Ovary (tissue), 7 donors: ENCODE measurements around a stretch of chr15.

DNA sequence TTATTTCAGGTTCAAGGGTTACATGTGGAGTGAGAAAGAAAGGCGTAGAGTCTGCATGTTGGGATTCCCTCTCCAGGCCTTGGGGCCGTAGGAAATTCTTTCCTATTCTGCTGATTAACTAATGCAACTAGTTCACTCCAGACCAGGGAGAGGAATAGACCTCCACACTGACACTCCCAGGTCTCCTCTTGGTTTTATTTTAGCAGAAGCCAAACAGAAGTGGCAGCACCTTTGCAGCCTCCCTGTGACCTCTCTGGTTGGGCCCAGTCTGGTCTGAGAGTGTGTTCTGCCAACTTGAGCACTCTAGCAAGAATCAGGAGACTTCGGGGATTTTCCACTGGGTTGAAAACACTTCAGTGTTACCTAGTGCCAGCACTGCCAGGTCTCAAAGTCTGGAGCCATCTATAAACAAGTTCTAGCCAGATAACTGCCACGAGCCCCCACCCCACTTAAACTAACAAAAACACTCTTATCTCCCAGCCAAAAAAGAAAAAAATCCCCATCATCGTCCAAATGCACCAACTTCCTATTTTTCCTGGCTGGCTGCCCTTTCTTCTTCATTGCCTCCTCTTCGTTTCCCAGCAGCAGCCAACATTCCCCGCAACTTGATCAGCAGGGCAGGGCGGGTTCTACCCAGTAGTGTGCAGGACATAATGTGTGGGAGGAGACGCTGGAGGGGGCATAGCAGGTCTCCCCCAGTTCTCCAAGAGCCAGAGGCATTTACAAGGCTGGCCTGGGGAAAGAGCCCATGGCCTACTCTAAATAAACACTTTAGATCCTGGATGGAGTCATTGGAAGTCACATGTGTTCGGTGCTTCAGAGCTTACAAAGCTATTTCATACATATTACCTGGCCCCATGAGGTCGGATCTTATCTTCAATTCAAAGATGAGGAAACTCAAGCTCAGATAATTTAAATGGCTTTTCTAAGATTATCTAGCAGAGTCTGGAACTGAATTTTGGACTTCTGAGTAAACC, 29.5 kb downstream of the C2CD4B start:
- PRO-cap, 7 experiments, result no peak in any of the 7 experiments
- RAMPAGE, long total RNA, 2 experiments, result no peak in any of the 2 experiments

- PRO-cap, 7 experiments, result no peak in any of the 7 experiments
- RAMPAGE, long total RNA, 2 experiments, result no peak in any of the 2 experiments
Measured at GRCh38 chr15:62142108-62142354, 23.1 kb downstream of the C2CD4B start.

GRCh38 chr15:62391614-62392440, 1.5 kb downstream of the TLN2 start:
- PRO-cap, 7 experiments, result peak in 5 of 7 experiments; most common plus-strand start chr15:62391984 (in 4); most common minus-strand start chr15:62392094 (in 4)
- RAMPAGE, long total RNA, 2 experiments, result no peak in any of the 2 experiments

GRCh38 chr15:62455651-62456049, 65.3 kb downstream of the TLN2 start:
- PRO-cap, 7 experiments, result no peak in any of the 7 experiments
- RAMPAGE, long total RNA, 2 experiments, result no peak in any of the 2 experiments

GRCh38 chr15:62474462-62475517, 84.4 kb downstream of the TLN2 start:
- PRO-cap, 7 experiments, result peak in 1 of 7 experiments; most common minus-strand start chr15:62474878 (in 1)
- RAMPAGE, long total RNA, 2 experiments, result no peak in any of the 2 experiments

- PRO-cap, 7 experiments, result no peak in any of the 7 experiments
- RAMPAGE, long total RNA, 2 experiments, result no peak in any of the 2 experiments
Measured at GRCh38 chr15:62495732-62496403, 105.5 kb downstream of the TLN2 start.

DNA sequence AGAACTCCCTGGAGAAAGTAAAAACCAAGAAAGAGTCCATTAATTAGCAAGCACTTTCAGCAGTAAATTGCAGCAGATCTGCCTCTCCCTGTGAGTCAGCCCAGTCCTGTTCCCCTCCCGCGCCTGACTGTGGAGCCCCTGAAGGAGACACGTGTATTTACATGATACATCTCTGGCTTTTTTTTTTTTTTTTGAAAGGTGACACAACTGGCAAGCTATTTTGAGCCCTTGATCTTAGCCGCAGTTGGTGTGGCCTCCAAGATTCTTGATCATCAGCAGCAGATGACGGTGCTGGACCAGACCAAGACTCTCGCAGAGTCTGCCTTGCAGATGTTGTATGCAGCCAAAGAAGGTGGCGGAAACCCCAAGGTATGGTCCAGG, 271.8 kb upstream of the TPM1 start:
- PRO-cap, 7 experiments, result no peak in any of the 7 experiments
- RAMPAGE, long total RNA, 2 experiments, result no peak in any of the 2 experiments

DNA sequence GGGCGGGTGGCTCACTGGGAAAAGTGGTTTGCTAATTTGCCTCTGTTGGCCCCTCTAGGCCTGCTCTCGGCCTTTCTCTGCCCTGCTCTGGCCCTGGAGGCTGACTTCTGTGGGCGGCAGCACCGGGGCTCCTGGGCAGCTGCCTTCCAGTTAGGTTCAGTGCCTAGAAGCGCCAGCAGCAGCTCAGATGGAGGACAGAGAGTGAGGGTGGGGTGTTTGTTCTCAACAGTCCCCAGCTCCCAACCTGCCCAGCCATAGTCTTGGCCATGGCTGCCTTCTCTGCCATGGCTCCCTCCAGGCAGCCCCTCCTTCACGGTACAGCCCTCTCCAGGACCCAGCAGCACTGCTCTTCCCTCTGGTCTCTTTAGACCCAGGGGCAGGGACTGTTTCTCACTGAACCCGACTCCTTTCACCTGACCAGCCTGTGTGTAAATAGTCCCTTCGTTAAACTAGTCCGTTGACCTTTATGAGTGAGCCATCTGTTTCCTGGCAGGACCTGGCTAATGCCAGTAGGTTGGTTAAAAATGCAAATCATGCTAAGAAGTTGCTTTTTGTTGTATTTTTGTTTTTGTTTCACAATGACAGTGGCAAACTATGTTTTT, 107.0 kb upstream of the TPM1 start:
- PRO-cap, 7 experiments, result no peak in any of the 7 experiments
- RAMPAGE, long total RNA, 2 experiments, result no peak in any of the 2 experiments

DNA sequence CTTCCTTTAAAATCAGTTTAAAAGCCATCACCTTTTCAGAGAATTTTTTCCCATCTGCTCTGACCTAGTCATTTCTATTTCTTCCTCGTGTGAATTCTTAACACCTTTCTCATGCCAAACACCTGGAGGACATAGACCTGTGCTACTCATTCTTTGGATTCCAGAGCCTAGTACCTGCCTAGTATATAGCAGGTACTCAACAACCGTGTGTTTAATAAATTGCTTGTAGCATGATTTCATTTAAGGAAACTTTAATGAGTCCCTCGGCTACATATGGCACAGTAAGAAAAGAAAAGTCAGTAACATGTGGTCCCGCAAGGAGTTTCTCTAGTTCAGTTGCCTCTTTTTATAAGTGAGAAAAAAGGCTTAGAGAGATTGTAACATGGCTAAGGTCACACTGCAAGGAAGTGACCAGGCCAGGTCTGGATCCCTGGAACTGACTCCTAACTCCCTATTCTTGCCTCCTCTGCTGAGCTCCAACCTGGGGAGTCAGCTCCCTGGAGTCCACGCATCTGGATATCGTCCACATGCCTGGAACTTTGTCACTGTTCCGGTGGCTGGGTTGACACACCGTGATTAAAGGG, 1.9 kb upstream of the TPM1 start:
- PRO-cap, 7 experiments, result no peak in any of the 7 experiments
- RAMPAGE, long total RNA, 2 experiments, result no peak in any of the 2 experiments

DNA sequence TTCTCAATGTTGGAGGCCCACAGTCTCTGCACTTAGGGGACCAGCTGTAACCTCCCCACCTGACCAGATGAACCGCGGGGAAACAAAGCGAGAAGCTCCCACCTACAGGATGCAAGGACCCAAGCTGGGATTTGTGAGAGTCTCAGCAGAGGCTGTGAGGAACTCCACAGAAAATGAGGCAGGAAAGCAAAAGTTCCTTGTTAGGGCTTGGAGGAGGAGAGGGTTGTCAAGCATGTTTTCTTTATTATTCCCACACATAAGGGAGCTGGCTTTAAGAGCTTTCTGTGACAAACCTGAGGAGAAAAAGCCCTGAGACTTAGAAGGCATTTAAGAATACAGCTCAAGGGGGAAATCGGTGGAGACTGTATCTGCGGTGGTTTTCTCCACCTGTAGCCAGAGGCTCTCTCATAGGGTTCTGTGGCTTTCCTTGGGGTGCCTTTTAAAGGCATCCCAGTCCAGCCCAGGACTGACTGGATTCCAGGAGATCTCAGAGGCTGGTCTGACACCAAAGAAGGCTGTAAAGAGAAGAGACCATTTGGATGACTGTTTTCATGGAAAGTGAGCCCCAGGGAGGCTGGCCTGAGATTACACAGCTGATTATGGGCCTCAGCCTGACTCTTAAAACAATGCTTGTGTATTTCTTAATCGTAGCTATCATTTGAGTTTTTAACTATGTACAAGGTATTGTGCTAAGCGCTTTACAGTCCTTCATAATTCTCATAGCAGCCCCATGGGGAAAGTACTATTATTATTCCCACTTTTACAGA, 4.7 kb downstream of the TPM1 start:
- PRO-cap, 7 experiments, result no peak in any of the 7 experiments
- RAMPAGE, long total RNA, 2 experiments, result no peak in any of the 2 experiments

GRCh38 chr15:63047867-63048739, 5.6 kb downstream of the TPM1 start:
- PRO-cap, 7 experiments, result peak in 7 of 7 experiments; most common plus-strand start chr15:63048493 (in 5); most common minus-strand start chr15:63048314 (in 7)
- RAMPAGE, long total RNA, 2 experiments, result start-site peak on the plus strand in 2 of 2 experiments, at chr15:63048469-63048575 at its widest, 1,299 to 2,117 reads per replicate

DNA sequence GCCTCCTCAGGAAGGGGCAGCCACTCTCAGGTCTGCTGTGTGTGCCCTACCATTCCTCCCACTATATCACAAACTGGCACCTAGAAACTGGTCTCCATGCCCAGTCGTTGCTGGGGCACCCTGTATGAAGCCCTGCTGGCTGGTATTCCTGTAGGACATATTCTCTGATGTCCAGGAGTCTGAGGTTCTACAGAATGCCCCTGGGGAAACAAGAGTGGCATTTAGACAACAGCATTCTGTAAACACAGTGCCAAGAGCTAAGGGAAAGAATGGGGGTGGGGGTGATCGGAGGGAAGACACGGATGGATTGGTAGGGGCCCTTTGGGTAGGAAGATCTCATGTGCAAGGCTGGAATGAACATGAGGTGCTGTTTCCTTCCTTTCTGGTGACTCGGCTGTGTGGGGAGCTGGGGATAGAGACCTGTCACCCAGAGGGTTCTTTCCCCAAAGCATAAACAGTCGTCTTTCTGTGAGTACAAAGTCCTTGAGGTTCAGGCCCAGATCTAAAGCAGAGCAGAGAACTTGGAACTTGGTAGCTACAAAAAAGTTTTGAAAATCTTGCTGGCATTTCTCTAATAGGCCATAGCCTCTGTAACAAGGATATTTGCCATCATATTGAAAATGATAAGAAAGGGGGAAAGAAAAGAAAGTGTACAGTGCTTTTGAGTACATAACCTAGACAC, 11.7 kb downstream of the TPM1 start:
- PRO-cap, 7 experiments, result no peak in any of the 7 experiments
- RAMPAGE, long total RNA, 2 experiments, result no peak in any of the 2 experiments

DNA sequence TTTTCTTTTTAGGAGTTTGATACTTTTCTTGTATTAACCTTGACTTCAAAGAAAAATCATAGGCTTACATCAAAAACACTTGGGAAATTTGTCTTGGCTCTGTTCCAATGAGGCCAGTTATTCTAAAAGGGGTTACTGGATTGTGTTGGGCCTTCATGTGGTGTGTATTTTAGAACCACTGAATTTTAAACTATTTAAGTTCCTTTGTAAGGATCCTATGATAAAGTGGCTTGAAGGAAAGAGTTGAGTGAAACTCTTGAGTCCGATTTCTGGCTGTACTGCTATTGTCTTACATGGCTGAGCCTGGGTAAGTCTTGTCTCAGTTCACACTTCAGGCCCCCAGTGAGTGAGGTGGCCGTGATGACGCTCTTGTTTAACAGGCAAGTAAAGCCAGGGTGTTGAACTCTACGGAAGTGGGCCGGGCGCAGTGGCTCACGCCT, 13.4 kb downstream of the TPM1 start:
- PRO-cap, 7 experiments, result no peak in any of the 7 experiments
- RAMPAGE, long total RNA, 2 experiments, result no peak in any of the 2 experiments

GRCh38 chr15:63122998-63123563, 1.4 kb downstream of the LACTB start:
- PRO-cap, 7 experiments, result no peak in any of the 7 experiments
- RAMPAGE, long total RNA, 2 experiments, result no peak in any of the 2 experiments

DNA sequence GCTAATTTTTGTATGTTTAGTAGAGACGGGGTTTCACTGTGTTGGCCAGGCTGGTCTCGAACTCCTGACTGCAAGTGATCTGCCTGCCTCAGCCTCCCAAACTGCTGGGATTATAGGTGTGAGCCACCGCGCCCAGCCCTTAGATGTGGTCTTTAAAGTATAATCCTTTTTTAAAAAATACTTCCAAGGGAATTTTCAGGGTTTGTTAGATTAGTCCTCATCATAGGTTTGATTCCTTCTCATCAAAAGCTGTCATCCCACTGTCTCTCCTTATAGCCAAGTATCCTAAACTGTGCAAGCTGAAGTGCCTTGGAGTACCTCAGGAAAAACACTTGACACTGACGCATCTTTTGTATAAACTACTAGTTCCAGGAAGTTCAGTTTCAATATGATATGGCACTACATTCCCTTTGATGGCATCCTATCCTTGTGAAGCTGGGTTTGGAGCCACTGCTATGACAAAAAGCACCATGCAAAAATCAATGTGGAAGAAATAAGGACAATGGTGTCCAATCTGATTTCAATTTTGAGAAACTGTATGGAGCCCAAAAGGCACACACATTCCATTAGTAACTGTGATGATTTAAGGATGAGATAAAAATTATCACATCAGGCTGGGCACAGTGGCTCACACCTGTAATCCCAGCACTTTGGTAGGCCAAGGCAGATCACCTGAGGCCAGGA, 5.7 kb downstream of the RPS27L start:
- PRO-cap, 7 experiments, result no peak in any of the 7 experiments
- RAMPAGE, long total RNA, 2 experiments, result no peak in any of the 2 experiments

- PRO-cap, 7 experiments, result no peak in any of the 7 experiments
- RAMPAGE, long total RNA, 2 experiments, result no peak in any of the 2 experiments
Measured at GRCh38 chr15:63212364-63213182, 23.2 kb downstream of the RAB8B start.

- PRO-cap, 7 experiments, result no peak in any of the 7 experiments
- RAMPAGE, long total RNA, 2 experiments, result no peak in any of the 2 experiments
Measured at GRCh38 chr15:63371509-63372091, 10.0 kb downstream of the CA12 start.

- PRO-cap, 7 experiments, result no peak in any of the 7 experiments
- RAMPAGE, long total RNA, 2 experiments, result no peak in any of the 2 experiments
Measured at GRCh38 chr15:63432972-63433228, 51.3 kb upstream of the CA12 start.

GRCh38 chr15:63473295-63473782, 31.1 kb upstream of the USP3 start:
- PRO-cap, 7 experiments, result no peak in any of the 7 experiments
- RAMPAGE, long total RNA, 2 experiments, result no peak in any of the 2 experiments

DNA sequence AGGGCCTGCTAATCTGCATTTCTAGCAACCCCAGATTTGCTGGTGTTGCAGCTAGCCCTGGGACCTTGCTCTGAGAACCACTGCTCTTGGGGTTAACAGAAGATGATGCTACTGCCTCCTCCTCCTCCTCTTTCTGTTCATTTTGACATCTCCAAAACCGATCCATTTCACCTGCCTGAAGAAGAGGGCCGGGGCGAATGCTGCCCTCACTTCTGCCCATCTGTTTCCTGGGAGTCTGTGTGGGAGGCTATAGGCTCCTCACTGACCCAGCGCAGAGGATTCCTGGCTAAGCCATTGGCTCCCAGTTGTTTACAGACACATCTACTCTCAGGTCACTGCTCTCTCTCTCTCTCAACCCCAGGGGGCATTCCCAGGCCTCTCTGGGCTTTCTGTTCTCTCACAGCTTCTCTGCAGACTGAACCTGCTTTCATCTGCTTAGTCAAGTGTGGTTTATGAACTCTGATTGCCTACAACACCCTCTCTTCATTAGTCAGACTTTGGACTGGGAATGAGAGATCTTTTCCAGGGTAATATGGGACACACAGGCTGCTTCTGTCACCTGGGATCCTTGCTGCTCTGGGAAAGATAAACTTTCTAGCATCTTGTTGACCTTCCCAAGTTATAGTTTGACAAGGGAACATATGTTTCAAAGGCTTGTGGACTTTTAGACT, 30.4 kb upstream of the USP3 start:
- PRO-cap, 7 experiments, result no peak in any of the 7 experiments
- RAMPAGE, long total RNA, 2 experiments, result no peak in any of the 2 experiments